Vagina (tissue), 1 donor: Measurements from ENCODE around the gene SIRPA.

DNA sequence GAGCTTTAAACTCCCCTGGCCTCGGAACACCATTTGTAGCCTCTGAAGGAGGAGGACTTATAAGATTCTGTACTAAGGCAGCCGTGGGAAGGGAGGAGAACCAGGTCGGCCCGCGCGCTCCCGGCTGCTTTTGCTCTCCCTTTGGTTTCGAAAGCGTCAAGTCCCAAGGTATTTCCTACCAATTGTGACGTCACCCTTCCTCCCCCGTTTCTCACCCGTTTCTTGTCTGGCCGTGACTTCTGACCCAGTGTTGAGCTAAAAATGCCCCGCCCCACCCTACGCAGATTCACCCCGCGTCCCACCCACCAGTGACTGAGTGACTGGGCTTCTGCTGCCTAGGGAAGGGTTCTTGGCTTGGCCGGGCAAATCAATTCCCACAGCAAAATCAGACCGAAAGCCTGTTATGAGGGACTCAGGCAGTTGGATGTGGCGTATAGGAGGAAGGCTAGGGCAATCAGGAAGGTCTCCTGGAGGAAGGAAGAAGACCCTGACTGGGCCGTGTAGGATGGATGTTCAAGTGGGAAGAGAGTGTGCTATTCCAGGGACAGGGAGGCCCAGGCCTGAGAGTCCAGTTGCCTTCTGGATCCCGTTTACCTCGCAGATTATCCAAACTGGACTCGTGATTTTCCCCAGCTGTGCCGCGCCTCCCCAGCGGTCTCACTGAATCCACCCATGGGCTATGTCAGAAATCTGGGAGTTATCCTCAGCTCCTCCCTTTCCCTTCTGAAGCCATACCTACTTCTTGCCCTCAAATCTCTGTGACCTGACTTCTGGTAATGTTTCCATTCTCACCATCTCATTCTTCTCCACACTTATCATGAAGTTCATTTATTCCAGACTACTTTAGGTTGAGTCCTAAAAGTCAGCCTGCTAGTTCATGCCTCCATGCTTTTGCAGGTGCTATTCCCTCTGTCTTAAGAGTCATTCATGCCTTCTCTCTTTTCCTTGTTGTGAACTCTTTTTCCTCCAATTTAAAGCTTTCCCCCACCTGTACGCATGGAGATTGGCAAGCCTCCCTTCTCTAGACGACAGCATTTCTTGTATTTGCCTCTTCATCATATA, 3.0 kb downstream of the SDCBP2 start:
- PRO-cap = bidirectional peak, plus-strand start at position 311 of the sequence, minus-strand start at position 143 of the sequence; unidirectional peak, minus-strand start at position 662 of the sequence
- RAMPAGE, long total RNA = start-site peak on the plus strand centred at position 312 of the sequence, 8 bp wide, 52 reads

GRCh38 chr20:1391558-1392414, 1.1 kb downstream of the FKBP1A start:
- PRO-cap = bidirectional peak, plus-strand start at chr20:1391973, minus-strand start at chr20:1391712
- RAMPAGE, long total RNA = no peak

DNA sequence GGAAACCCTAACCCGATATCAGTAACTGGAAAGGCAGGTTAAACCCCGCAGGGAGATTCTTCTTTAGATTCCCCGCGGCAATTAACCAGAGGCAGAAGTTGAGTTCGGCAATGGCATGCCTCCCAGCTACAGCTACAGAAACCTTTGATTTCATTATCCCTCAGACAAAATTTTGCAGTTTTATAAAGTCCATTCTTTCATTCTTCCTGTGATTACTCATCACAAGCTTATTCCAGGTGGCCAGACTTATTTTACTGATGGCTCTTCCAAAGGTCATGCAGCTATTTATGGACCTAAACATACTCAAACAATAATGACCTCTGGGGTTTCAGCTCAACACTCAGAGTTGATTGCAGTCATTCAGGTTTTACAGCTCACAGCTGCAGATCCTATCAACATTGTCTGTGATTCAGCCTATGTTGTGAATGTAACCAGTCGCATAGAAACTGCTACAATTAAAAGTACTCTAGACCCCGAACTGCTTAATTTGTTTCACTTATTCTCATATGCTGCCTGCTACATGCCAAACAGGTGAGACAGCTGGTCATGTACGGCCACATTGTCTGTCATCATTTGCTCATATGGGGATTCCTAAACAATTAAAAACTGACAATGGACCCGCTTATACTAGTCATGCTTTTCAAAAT, 7.1 kb upstream of the FKBP1A start:
- PRO-cap = no peak
- RAMPAGE, long total RNA = no peak

- PRO-cap = no peak
- RAMPAGE, long total RNA = no peak
Observed at GRCh38 chr20:1423732-1424089, 30.9 kb upstream of the FKBP1A start.

- PRO-cap = no peak
- RAMPAGE, long total RNA = start-site peak on the minus strand at chr20:1478659-1478785, 10 reads
Observed at GRCh38 chr20:1478392-1478950, 11.8 kb upstream of the NSFL1C start.

DNA sequence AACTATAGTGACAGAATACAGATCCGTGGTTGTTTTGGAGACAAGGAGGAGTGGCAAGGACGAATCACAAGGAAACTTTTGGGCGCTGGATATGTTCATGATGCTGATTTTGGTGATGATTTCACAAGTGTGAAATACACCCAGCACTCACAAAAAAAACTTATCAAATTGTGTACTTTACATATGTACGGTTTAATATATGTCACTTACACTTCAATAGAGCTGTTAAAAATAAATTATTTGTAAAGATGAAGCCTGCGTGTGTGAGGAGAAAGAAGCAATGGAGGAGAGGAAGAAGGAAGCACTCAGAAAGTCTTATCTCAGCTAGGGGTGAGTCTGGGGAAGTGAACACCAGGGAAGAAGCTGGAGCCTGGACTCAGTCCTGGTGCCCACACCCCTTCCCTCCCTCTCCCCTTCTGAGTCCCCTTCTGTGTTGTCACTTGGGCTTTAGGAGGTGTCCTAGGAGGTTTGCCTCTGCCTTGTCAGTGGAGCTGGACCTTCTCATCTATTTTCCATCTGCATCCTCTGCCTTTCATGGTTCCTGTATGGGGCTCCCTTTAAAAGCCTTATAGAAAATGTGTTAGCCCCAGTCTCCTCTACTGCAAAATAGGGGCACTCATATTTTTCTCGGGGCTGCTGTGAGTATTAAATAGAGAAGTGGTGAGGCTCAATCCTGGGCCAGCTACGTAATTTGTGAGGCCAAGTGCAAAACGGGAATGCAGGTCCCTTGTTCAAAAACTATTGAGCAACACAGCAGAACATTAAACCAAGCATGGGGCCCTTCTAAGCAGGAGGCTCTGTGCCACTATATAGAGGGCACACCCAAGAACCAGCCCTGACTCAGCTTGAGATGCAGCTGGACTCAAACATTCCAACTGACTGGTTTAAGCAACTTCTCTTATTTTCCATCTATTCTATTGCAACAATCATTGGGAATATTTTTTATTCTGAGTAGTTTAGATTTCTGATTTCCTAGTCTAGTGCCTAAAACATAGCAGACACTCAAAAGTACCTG, 1.8 kb downstream of the SIRPB2 start:
- PRO-cap = bidirectional peak, plus-strand start at position 838 of the sequence, minus-strand start at position 693 of the sequence
- RAMPAGE, long total RNA = no peak

- PRO-cap = no peak
- RAMPAGE, long total RNA = no peak
Observed at GRCh38 chr20:1536764-1537147, 20.7 kb downstream of the SIRPD start.

DNA sequence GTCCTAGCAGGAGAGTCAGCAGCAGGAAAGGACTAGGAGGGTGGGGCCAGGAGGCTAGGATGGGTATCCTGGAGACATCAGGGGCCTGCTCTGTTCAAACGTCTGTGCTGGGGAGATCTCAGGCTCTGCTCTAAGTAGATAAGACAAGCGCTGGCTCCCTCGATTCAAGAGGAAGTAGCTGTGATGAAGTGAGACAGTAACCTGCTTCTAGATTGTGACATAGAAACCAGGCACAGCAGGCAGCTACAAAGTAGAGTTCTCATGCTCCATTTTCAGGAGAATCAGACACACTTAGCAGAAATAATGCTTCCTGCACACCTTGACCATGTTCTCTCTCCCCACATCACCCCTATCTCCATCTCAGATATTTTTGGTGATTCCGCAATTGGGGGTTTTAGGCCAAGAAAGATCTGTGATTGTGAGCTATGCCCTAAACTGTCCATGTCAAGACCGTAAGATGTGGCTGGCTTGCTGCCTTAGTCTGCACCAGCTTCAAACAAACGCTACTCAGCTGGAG, 50.6 kb upstream of the SIRPG start:
- PRO-cap = no peak
- RAMPAGE, long total RNA = no peak

DNA sequence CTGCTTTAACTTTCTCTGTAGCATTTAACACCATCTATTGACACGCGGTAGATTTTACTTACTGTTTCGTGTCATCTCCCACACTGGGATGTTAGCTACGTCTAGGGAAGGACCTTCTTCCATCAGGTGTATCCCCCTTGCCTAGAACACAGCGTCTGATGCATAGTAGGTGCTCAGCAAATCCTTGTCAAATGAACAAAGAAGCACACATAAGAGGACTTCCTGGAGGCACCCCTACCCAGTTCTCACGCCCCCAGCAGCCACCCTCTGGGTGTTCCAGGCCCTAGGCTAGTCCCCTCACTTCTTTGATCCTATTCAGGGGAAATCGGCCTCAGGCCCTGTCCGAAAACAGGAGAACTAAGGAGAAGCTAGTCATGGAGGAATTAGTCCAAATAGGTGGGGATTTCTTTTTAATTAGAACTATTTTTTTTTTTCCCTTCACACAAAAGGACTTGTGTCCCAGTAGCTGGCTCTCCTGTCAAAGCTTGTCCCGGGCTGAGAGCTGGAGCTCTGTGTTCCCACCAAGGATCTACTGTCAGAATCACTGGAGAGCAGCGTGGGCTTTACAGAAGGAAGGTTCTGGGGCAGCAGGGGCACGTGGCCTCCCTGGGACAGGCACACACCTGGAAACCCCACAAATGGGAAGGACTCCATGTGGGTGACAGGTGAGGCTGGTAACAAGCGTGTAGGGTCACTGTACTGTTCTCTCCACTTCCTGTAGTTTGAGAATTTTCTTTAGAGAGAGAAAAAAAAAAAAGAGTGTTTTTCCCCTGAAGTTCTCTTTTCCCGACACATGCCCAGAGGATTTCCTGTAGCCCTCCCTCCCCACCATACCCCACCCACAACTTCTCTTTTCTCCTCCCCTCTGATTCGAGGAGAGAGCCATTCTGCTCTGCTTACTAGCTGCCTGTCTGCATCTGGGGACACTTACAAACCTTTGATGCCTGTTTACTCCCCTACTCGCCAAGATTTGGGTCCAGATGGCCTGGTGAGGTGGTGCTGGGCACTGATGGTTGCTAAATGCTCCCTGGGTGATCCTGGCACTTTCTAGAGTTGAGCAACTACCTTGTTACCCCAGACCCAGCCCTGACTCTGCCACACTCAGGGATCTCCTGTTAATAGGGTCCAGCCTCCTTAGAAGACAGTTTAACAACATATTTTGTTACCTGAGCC, 84.3 kb upstream of the SIRPA start:
- PRO-cap = no peak
- RAMPAGE, long total RNA = no peak

DNA sequence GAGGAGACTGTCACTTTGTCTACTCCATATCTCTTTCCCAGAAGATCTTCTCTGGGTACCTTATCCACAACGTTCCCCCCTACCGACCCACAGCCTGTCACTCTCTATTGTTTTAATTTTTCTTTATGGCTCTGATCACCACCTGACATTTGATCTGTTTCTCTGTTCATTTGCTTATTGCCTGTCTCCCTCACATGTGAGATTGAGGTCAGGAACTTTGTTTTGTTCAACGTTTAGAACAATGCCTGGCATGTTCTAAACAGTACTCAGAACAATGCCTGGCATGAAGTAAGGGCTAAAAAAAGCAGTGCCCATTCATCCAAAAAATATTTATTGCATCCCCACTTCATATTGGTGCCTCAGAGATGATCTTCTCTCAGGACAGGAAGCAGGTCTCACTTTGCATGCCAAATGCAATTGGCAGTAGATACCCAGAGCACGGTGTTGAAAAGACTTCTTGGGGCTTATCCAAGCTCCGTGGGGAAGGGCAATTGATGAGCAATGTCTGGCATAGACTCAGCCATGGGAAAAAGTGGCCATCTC, 78.9 kb upstream of the SIRPA start:
- PRO-cap = no peak
- RAMPAGE, long total RNA = no peak

- PRO-cap = no peak
- RAMPAGE, long total RNA = no peak
Observed at GRCh38 chr20:1824873-1825398, 70.3 kb upstream of the SIRPA start.

- PRO-cap = no peak
- RAMPAGE, long total RNA = no peak
Observed at GRCh38 chr20:1860484-1861025, 34.7 kb upstream of the SIRPA start.

GRCh38 chr20:1894888-1895458, at the start of gene SIRPA:
Gene SIRPA, plus strand, starts transcription at chr20:1895407.
- PRO-cap = bidirectional peak, plus-strand start at chr20:1894772, minus-strand start at chr20:1895056; bidirectional peak, plus-strand start at chr20:1895371, minus-strand start at chr20:1895317
- RAMPAGE, long total RNA = no peak

DNA sequence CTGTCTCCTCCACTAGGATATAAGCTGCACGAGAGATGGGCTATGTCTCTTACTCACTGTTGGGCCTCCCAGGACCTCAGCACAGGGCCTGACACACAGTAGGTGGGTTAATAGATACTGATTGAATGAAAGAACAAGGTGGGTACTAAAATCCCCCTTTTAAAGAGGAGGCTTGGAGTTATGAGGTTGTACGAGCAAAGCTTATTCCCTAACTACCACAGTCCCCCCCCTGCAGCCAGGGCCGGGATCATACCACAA, 8.6 kb downstream of the SIRPA start:
- PRO-cap = no peak
- RAMPAGE, long total RNA = no peak

DNA sequence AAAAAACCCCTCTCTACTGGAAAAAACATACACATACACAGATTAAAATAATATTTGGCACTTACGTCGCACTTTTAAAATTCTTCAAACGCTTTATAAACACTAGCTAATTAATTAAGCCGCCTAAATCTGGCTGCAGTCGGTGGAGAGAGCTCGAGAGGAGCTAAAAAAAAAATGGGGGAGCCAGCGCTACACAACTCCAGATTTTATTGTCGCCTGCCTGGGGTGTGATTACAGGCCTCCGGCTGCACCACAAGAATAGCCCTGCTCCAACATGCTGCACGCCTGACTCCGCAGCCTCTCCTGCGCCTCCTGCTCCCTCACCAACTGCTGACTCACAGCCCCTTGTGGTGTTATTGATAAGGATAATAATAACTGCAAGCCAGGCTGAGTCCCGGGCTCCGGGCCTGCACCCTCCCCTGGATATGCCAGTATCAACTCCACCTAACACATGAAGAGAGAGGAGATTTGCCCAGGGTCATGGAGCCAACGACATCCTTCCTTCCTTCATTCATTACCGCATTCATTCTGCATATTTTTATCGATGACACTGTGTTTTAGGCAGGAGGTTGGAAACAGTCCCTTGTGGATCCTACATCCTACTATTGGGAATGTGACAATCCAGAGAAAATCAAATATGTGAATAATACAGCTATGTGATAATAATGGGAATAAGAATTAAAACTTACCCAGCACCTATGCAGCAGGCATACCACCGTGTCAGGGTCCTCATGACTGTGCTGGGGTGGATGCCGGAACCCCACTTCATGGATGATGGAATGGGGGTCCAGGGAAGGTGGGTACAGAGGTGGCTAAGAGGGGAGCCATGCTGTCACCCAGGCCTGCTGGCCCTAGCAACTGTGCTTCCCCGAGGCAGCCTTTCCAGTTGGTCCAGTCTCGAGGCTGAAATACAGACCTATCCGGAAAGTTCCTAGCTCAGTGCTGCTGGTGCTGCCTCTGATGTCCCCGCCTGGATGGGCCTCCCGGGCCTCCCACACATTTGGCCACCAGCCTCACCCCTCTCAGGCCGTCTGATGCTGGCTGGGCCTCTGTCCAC, 17.1 kb downstream of the SIRPA start:
- PRO-cap = no peak
- RAMPAGE, long total RNA = no peak

DNA sequence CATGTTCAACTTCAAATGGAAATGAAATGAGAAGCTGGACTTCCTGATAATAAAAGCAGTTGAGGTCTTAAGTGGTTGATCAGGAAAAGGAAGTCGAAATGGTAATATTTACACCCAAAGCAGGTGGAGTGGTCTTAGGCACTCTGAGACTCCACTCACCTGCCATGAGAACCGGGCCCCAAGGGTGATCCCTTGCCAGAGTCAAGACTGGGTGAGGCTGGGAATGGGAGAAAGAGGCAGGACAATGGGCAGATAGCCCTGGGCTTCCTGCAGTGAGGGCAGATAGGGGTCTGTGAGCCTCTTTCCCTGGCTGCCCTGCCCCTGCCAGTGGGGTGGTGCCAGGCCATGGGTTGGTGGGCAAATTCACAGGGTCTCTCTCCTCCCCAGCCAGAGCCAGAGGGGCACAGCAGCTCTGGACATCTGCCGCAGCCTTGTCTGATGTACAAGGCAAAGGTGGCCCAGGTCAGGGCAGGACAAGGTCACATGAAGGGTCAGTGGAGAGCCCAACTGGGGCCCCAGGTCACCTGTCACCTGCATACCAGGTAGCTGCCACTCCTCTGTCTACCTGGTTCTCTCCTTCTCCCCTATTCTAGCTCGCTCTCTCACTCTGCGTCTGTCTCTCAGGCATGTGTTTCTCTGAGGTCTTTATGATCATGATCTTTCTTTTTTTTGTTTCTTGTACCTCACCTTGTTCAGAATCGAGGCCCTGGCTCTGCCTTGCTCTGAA, 18.0 kb downstream of the SIRPA start:
- PRO-cap = no peak
- RAMPAGE, long total RNA = no peak

GRCh38 chr20:1933115-1933833, 38.1 kb downstream of the SIRPA start:
- PRO-cap = unidirectional peak, plus-strand start at chr20:1933538
- RAMPAGE, long total RNA = no peak

DNA sequence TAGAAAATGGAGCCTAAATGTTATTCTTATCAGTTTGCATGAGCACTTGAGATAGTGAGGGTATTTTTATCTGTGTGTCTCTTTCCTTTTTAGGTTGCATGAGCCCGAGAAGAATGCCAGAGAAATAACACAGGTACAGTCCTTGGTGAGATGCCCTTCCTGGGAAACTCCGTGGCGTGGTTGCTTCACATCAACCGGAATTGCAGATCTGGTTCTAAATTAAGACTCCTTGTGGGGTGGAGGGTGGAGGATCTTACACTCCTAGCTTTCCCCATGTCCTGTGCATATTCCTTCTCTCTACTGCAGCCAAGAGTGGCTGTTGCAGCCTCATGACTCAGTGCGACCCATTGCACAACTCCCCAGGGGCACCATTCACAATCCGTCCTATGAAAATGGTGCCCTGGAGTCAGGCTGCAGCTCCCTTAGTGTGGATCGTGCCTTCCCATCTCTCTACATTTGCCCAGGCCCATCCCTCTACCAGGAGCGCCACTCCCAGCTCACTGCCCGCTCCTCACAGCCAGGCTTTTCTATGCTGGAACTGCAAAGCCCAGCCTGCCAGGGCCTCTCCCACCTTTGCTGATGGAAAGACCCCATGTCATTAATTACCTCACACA, 39.5 kb downstream of the SIRPA start:
- PRO-cap = no peak
- RAMPAGE, long total RNA = no peak

GRCh38 chr20:1936762-1938122, 42.0 kb downstream of the SIRPA start:
- PRO-cap = no peak
- RAMPAGE, long total RNA = no peak

DNA sequence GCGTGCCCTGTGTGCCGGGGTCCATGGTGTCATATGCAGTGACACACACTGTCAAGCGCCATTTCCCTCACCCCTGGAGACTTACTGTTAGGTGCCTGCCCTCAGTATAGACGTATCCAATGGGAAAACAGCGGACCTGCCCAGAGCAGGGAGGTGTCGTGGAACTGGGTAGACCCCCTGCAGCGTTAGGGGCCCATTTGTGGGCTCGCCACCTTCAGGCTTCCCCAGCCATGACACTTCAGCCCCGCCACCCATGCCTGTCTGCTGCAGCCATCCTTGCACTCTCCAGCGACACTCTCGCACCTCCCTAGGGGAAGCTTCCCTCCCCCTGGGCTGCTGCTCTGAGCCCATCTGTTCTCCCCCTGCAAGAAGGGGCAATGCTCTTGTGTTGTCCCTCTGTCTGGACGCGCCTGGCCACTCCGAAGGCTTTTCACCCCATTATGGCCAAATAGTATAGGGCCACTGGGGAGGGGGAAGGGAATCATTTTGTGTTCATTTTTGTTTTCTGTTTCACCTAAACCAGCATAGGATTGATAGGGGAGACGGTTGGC, 43.3 kb downstream of the STK35 start:
- PRO-cap = no peak
- RAMPAGE, long total RNA = no peak